Heart right ventricle (tissue), 2 donors: Measurements from ENCODE around the genes FCN2, PAEP and KCNT1.

DNA sequence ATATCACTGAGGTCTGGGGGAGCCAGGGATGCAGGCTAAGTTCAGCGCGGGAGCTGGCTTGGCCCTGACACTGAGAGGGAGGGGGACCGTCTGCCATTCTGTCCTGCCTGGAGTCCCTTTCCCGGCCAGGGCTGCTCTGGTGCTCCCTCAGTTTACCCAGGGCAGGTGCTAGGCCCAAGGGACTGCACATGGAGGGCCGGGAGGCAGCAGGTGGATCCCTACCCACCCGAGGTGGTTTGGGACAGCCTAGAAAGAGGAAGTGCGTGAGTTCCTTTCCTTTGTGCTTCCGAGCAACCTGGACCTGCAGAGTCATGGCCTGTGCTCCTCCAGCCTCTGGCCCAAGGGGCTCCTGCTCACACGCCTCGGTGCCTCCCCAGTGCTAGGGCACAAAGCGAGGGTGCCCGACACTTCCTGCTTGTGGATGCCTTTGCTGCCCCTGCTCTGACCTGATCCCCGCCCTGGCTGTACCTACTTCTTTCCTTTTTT lies 79.2 kb downstream of the RXRA start:
- PRO-cap, 2 experiments, result no peak in any of the 2 experiments

- PRO-cap, 2 experiments, result no peak in any of the 2 experiments
Observed at GRCh38 chr9:134420765-134421366, 94.6 kb downstream of the RXRA start.

DNA sequence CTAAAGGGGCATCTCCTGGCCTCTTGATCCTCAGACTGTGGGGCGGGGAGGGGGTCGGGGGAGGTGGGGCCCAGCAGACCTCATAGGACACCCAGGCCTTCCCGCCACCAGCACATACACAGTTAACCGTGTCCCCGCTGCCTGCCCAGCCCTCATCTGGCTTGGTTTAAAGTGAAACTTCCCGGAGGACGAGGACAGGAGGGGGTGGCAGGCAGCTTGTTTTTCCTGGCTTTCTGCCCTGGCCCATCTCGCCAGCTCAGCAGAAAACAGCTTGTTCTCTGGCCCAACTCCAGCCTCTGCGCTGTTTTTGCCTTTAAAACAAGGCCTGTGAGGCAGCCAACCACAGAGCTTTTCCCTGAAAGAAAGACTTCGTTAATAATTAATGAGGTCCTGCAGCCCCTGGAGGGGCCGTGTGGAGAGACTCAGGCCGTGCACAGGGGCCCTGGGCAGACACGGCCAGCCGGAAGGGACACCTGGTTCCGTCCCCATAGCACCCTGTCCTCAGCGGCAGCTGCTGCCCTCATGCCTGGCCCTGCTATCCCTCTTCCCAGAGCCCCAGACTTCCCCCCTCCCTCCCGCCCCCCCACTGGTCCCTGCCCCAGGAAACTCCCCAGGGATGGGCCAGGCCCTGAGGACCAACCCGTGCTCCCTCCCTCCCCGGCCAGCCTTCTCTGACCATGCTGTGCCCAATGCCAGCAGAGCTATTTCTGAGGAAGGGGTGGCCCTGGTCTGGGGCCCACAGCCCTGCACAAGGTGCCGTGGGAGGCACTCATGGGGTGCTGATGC lies 108.8 kb downstream of the RXRA start:
- PRO-cap, 2 experiments, result peak in 1 of 2 experiments; most common plus-strand start position 391 of the sequence (in 1)

DNA sequence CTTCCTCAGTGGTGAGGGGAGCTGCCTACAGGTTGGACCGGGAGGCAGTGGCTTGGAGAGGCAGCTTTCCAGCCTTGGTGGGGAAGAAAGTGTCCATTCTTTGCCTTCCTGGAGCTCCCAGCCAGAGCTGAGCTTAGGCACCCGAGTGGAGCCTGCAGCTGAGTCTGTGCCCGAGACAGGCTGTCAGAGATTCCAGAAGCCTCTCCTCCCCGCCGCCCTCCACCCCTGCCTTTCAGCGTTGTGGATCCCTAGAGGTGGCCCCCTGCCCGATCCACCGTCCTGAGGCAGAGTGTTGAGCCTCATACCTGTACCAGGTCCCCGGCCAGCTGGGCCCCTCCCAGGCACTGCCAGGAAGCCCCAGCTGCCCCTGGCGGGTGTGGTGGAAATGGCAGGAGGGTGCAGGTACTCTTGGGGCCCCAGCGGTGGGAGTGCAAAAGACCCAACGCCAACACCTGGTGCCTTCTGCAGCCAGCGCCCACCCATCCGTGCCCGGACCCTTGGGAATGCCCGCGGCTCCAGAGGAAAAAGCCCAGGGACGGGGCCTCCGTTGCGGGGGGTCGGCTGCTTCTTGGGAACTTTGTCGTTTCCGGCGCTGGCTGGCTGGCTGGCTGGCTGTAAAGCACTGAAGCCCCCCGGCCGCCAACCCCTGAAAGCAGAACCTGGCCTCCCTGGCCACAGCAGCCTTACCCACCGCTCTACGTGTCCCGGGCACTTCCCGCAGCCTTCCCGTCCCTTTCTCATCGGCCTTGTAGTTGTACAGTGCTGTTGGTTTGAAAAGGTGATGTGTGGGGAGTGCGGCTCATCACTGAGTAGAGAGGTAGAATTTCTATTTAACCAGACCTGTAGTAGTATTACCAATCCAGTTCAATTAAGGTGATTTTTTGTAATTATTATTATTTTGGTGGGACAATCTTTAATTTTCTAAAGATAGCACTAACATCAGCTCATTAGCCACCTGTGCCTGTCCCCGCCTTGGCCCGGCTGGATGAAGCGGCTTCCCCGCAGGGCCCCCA lies 112.3 kb downstream of the RXRA start:
- PRO-cap, 2 experiments, result no peak in any of the 2 experiments

DNA sequence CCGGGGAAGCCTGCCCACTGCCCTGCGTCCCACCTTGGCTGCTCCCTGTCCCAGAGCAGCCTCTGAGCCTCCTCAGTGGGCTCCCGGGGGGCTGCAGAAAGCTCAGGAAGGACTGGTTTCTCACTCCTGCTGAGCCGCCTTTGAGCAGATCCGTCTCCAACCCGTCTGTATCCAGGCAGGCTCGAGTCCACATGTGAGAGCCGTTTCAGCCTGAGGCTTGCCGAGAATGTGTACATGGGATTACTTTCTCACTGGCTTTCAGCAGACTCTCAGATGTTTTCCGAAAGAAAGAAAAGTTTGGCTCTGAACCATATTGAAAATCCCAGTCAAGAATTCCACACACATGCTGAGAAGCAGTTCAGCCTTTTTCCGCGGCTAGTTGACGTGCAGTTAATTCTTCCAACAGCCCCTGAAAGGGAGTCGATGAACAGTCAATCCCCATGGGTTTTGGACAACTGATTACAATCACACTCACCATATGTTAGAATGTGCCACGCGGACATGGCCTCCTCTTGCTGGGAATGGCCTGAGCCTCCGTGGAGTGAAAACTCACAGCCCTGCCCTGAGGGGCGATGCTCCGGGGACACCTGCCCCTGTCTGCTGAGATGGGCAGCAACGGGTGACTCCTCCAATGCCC lies 95.2 kb upstream of the COL5A1 start:
- PRO-cap, 2 experiments, result peak in 1 of 2 experiments; most common minus-strand start position 232 of the sequence (in 1)

DNA sequence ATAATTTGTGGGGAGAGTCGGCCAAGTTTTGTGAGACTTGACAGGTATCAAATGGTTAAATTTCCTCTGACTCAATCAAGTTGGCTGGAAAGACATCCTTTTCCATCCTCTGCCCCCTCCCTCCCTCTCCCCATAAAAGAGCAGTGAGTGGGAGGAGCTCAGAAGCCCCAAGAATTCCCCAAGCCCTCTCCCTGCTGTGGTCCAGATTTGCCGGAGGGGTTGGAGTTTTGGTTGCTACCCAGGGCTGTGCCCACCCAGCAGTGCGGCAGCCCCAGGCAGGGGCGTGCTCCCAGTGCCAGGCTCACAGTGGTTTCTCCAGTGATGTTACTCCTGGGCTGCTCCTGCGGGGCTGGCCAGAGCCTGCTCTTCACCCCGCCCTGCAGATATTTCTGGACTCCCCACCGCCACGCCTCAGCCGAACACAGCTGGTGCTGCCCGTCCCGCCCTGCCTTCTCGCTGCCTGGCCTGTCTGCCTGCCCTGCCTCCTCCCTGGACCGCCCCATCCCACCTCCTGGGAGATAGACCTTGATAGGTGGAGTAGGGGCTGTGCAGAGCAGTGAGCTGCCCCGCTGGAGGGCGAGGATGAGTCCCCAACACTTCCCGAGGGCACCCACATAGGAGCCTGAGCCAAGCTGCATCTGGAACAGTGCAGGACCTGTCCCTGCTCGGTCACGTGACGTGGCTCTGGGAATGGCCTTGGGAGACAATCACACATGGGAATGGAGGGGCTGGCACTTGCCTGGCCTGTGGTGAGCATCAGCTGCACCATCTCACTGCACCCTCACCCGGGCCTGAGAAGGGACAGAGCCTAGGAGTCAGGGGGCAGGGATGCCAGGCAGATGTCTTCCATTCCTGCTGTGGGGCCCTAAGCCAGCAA lies 3.5 kb downstream of the COL5A1 start:
- PRO-cap, 2 experiments, result peak in 1 of 2 experiments; most common plus-strand start position 161 of the sequence (in 1)

GRCh38 chr9:134800873-134801447 lies 79.7 kb upstream of the FCN2 start:
- PRO-cap, 2 experiments, result no peak in any of the 2 experiments

- PRO-cap, 2 experiments, result no peak in any of the 2 experiments
Observed at GRCh38 chr9:134872369-134872884, 8.2 kb upstream of the FCN2 start.

- PRO-cap, 2 experiments, result no peak in any of the 2 experiments
Observed at GRCh38 chr9:134880415-134881010, at the start of gene FCN2. FCN2 (plus strand) TSS chr9:134880810.

- PRO-cap, 2 experiments, result no peak in any of the 2 experiments
Observed at GRCh38 chr9:135105671-135106184, 18.3 kb downstream of the OLFM1 start.

GRCh38 chr9:135490453-135491020 lies 9.1 kb downstream of the PIERCE1 start:
- PRO-cap, 2 experiments, result no peak in any of the 2 experiments

DNA sequence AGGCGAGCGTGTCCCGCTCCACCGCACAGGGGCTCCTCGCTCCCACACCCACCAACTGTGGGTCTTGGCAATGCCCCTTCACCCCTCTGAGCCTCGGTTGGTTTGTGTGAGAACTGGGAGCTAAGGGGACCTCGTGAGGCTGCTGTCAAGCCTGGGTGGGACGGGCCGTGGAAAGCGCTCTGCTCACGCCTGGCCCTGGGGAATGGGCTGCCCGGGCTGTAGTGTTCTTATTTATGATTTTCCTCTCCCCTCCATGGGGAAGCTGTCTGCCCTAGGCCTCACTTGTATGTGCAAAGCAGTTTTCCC lies 7.1 kb downstream of the MRPS2 start:
- PRO-cap, 2 experiments, result no peak in any of the 2 experiments

- PRO-cap, 2 experiments, result no peak in any of the 2 experiments
Observed at GRCh38 chr9:135561392-135561821, at the start of gene PAEP. PAEP (plus strand) TSS chr9:135561756.

DNA sequence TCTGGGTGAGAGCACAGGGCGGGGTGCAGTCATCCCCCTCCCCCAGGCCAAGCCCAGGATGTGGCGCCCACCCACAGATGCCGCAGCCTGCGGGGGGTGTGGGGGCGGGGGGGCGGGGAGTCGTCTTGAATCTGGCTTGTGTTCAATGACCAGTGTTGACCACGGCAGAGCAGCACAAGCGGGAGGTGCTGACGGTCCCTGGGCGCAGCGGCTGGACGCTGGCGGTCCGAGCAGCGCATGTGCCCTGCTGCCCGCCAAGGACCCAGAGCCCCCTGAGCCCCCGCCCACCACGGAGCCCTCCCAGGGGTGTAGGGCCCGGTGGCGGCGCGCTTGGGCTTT lies 398 bp upstream of the KCNT1 start:
- PRO-cap, 2 experiments, result no peak in any of the 2 experiments

DNA sequence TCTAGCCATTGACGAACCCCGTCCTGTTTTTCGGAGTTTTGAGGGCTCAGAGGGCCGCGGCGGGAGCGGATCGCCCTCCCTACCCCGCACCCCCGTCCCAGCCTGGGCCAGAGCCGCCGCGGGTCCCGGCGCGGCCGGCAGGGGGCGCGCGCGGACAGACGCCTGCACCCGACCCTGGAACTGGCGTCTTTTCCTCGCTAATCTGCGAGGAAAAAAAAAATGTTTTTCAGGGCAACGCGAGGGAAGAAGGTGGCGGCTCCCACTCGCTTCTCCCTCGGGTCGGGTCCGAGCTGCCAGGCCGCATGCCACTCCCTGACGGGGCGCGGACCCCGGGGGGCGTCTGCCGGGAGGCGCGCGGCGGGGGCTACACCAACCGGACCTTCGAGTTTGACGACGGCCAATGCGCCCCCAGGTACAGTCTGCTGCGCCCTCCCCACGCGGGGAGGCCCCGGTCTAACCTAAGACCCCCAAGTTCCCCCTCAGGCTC lies at the start of gene KCNT1:
Gene KCNT1, plus strand, starts transcription at position 229 of the 487 bp plus-strand sequence.
- PRO-cap, 2 experiments, result no peak in any of the 2 experiments

GRCh38 chr9:135704562-135705101 lies 2.6 kb downstream of the KCNT1 start:
- PRO-cap, 2 experiments, result no peak in any of the 2 experiments

DNA sequence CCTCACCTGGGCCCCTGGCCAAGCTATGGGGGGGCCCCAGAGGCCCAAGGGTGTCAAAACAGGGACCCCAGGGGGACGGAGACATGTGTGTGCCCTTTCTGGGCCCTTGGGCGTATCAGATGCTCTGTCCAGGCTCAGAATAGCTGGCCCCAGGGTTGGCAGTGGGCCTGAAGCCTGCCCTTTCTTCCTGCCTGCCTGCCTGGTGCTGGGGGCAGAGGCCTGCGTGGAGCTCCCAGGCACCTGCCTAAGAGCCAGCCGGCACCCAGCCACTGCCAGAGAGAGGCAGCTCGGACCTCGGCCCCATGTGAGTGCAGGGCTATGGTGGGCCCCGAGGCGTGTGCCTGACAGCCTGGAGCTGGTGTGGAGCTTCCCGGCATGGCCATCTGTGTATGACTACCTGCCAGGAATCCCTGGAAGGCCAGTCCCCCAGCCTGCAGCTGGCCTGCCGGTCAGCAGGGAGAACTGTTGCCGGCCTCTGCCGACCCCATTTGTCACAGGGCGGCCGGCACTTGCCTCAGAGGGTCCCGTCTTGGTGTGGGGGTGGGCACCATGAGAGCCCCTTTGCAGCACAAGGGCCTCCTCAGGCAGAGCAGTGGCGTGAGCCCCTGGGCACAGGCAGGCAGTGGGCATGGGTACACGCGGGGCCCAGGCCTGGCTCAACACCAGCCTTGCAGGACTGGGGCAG lies 42.0 kb downstream of the KCNT1 start:
- PRO-cap, 2 experiments, result peak in 1 of 2 experiments; most common plus-strand start position 214 of the sequence (in 1)

GRCh38 chr9:135902898-135903341 lies 4.4 kb downstream of the CAMSAP1 start:
- PRO-cap, 2 experiments, result no peak in any of the 2 experiments

- PRO-cap, 2 experiments, result no peak in any of the 2 experiments
Observed at GRCh38 chr9:135926668-135927449, 19.5 kb upstream of the CAMSAP1 start.

- PRO-cap, 2 experiments, result no peak in any of the 2 experiments
Observed at GRCh38 chr9:135932540-135933396, 25.4 kb upstream of the CAMSAP1 start.